BJ (cell line): ENCODE measurements around a stretch of chr18.

DNA sequence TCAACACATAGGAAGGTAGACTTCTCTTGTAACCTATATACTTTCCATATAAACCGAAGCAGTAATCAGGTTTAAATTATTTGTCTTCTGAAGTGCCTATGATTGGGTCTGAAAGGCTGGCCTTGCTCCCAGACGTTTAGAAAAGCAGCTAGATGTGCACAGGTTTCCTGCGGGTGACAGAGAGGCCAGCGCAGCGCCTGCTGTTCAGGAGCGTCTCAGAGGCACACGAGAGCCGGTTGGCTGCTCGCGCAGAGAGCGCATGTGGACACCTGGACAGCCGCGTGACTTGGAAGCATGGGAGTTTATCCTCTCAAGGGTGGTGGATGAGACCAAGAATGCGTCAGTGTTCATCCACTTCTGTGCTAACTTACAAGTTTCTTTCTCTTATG lies 303.7 kb downstream of the PTGR3 start:
- CAGE, long polyA plus RNA: no peak
- RRBS: no CpG with 5 or more reads among the region's 14 CpGs

DNA sequence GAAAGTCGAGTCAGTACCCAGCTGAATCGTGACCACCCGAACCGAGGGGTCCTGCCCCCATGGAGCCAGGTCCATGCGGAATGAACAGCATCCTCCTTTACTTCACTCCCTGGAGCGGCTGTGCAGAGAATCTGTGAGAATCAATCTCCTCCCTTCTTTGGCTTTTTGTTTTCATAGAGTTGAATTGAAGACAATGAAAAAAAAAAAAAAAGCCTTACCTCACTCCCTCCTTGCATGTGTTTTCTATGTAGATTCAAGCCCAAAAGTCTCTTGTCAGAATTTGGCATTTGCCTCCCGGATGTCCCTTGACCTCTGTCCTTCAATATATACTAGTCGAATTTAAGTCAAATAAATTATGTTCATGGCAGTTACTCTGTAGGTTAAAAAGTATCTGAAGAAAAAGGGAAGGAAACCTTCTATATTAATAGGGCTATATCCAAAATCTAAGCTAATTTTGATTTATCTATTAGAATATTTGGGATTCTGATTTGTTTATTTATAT lies 162.3 kb downstream of the PTGR3 start:
- CAGE, long polyA plus RNA: no peak
- RRBS: no CpG with 5 or more reads among the region's 8 CpGs

- CAGE, long polyA plus RNA: no peak
- RRBS: no CpG with 5 or more reads among the region's 9 CpGs
Observed at GRCh38 chr18:75201349-75201835, 7.5 kb downstream of the PTGR3 start.

GRCh38 chr18:75267818-75268123 lies 57.2 kb downstream of the TSHZ1 start:
- CAGE, long polyA plus RNA: no peak
- RRBS: no CpG with 5 or more reads among the region's 5 CpGs

GRCh38 chr18:75489512-75490292 lies 62.2 kb upstream of the SMIM21 start:
- CAGE, long polyA plus RNA: no peak
- RRBS: no CpG with 5 or more reads among the region's 13 CpGs

- CAGE, long polyA plus RNA: no peak
- RRBS: 94% methylated on average over 4 of the region's 14 CpGs
Observed at GRCh38 chr18:76255152-76255437, 239.9 kb downstream of the ZNF516 start.

- CAGE, long polyA plus RNA: no peak
- RRBS: 93% methylated on average over 9 of the region's 40 CpGs
Observed at GRCh38 chr18:76371333-76372196, 123.5 kb downstream of the ZNF516 start.

GRCh38 chr18:76411761-76412894 lies 82.9 kb downstream of the ZNF516 start:
- CAGE, long polyA plus RNA: no peak
- RRBS: 27% methylated on average over 1 of the region's 26 CpGs

DNA sequence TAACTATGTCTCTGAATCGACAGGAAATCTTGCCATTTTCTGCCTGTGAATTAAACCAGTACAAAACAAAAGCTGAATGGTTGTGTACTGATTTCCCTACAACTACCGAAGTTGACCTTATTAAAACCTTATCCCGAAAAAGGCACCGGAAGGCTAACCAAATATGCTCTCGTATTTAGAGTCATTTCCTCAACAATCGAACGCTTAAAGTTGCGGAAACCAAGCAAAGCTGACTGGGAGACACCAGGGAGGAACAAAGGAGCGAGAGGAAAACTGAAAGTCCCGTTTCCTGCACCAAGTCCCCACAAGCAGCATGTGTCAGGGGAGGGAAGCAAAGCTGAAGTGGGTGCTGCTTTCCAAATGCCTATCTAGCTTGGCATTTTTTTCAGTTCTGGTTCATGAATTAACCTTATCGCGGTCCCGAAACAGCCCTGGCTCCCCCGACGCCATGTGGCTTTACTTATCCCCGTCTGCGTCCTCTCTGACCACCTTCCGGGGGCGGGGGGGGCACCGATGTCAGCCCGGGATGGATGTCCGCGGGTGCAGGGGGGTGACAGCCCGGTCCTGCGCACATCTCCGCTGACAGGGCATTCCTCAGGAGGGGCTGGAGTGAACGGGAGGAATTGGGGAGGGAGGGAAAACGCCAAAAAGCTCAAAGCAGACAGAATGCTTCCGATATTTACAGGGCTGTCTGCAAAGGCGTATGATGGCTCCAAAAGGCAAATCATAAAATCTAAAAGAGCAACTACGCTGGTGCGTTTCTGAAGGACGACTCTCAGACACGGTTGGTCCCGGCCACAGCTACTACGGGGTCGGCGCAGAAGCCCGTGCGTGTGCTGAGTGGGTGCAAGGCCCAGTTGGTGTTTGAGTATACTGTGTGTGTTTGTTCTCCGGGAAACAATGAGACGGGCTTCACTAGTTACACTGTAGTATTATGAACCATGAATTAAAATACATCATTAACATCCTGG lies 43.9 kb downstream of the ZNF516 start:
- CAGE, long polyA plus RNA: no peak
- RRBS: 4% methylated on average over 6 of the region's 42 CpGs

DNA sequence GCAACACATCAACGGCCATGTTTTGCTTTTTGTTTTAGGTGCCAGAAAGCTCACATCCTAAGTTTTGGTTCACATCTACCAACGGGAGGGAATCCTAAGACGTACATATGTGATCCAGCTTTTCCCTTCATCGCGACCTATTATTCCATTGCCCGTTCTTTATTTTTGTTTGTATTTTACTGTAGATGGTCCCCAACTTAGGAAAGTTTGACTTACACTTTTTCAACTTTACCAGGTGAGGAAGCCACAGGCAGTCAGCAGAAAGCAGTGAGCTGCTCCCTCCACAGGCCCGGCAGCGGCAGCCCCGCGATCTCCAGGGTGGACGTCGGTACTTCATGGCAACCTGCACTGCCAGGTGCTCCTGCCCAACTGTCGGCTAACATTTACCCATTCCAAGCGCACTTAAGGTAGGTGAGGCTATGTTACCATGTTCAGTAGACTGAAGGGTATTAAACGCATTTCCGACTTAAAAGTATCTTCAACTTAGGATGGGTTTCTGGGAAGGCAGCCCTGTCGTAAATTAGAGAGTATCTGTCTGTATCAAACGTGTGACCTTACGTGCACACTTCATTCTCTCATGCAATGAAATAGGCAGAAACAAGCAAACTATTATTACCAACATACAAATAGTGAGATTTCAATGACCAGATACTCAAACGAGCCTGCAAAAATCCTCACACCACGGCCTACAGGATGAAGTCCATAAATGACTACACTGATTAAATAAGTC lies 12.7 kb downstream of the ZNF516 start:
- CAGE, long polyA plus RNA: no peak
- RRBS: no CpG with 5 or more reads among the region's 21 CpGs

- CAGE, long polyA plus RNA: no peak
- RRBS: no CpG with 5 or more reads among the region's 13 CpGs
Observed at GRCh38 chr18:76496584-76496893, 1.5 kb upstream of the ZNF516 start.

GRCh38 chr18:76559239-76559624 lies 64.2 kb upstream of the ZNF516 start:
- CAGE, long polyA plus RNA: no peak
- RRBS: no CpG with 5 or more reads among the region's 15 CpGs

GRCh38 chr18:76622804-76623004 lies 127.7 kb upstream of the ZNF516 start:
- CAGE, long polyA plus RNA: no peak
- RRBS: no CpG with 5 or more reads among the region's 6 CpGs

- CAGE, long polyA plus RNA: no peak
- RRBS: no CpG with 5 or more reads among the region's 8 CpGs
Observed at GRCh38 chr18:76678363-76678644, 144.1 kb upstream of the ZNF236 start.

DNA sequence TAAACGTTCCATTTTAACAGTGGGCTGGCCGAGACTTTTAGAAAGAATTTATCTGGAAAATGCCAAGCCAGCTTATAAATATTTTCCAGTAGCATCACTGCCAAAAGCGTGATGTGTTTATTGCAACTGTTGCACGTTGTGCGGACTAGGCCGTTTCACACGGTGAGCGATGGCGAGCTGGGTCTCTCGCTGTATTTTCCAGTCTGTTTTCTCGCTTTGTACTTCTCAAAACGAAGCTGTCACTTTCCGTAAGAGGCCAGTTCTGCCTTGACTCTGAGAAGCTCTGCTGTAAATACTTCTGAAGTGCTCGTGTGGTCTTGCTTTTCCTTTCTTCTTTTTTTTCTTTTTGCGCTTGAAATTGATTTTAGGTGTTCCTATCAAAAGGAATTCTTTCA lies 65.0 kb upstream of the ZNF236 start:
- CAGE, long polyA plus RNA: no peak
- RRBS: no CpG with 5 or more reads among the region's 15 CpGs

GRCh38 chr18:76875256-76875884 lies 53.0 kb downstream of the ZNF236 start:
- CAGE, long polyA plus RNA: no peak
- RRBS: no CpG with 5 or more reads among the region's 12 CpGs

- CAGE, long polyA plus RNA: no peak
- RRBS: no CpG with 5 or more reads among the region's 25 CpGs
Observed at GRCh38 chr18:76991077-76991875, 141.3 kb downstream of the MBP start.

- CAGE, long polyA plus RNA: no peak
- RRBS: no CpG with 5 or more reads among the region's 19 CpGs
Observed at GRCh38 chr18:77052871-77053709, 79.5 kb downstream of the MBP start.

- CAGE, long polyA plus RNA: no peak
- RRBS: no CpG with 5 or more reads among the region's 12 CpGs
Observed at GRCh38 chr18:77065413-77066046, 67.1 kb downstream of the MBP start.

DNA sequence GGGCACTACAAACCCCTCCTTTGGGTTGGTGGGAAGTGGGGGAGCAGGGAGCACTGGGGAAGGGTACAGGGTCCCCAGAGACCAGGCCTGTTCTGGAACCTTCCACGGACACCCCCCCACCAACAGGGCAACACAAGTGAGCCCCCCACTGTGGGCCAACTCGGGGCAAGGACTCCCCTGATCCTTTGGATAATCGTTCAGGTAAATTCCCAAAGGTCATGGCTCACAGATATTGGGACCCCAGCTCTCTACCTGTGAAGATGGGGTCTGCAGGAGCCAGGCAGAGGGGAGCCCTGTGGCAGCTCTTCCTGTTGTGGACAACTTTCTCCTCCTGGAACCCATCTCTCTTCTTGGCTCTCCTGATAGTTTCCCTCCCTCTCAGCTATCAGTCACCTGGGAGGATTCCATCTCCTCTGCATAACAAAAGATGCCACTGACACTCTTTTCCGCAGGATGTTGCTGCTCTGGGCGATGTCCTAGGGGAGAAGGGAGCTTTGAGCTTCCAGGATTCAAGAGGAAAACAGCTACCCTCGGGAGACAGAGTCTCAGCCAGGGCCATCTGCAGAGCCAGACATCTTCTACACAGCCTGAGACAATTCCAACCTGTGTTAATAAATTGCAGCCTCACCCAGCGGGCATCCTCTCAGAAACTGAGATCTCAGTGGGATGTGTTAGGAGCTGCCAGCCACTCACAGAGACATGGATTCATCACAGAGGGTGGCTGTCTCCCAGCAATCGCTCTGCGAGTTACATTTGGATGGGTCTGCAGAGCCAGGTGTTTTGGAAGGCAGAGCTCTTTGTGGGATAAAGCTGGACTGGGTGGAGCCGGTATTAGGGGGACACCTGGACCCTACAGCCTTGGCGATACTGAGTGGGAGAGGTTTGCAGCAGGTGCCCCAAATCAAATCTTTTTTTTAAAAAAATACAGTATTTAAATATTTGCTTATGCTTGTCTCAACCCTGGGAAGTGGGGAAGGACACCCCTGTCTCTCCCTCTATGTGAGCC lies 35.3 kb downstream of the MBP start:
- CAGE, long polyA plus RNA: no peak
- RRBS: no CpG with 5 or more reads among the region's 11 CpGs